Left colon (tissue), 1 donor: Measurements from ENCODE around the genes ATF2 and HOXD13.

DNA sequence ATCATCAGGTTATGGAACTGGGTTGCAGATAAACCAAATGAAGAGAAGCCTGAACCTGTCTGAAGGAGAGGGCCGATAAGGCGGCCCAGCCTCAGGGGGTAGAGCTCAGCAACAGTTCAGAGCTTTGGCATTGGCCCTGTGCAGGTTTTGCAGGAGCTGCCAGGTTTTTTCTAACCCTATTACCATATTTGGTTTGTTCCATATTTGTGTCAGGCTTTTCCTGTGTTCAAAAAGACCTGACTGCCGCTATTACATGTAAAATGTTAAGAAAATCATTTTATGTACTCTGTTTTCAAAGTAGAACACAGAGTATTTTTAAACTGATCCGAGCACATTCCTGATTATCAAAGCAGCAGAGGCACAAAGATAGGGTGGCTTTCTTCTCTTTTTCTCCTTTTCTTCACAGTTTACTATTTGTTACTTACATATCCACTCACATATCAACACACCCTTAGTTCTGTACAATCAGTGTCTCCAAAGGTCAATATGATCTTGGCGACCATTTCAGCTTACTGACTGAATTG is 20.1 kb upstream of the SP3 start:
- PRO-cap = no peak

- PRO-cap = unidirectional peak, minus-strand start at chr2:173998581
These were observed 33.2 kb upstream of the SP3 start for GRCh38 chr2:173998225-173998919.

GRCh38 chr2:174026025-174026869 is 61.1 kb upstream of the SP3 start:
- PRO-cap = no peak

GRCh38 chr2:174222799-174223396 is 25.4 kb downstream of the OLA1 start:
- PRO-cap = no peak

DNA sequence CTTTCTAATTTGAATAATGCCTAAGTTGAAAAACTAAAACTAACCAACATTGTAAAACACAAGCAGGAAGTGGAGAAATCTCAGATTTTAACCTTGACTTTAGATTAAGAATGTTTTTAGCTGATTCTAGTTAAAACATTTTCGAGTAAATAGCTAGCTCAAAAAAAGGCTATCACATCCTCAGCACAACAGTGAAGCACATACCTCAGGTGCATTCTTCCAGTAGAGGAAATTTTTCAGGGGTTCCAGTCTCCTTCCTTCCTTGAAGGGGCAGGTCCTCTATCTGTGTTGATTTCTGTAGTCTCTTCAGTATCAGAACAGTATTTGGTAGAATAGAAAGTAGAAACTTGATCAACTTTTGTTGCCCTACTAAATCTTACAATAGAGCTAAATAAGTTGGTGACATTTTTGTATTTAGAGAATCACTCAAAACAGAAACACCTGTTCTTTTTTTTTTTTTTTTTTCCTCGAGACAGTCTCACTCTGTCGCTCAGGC is 6.7 kb upstream of the GPR155 start:
- PRO-cap = no peak

DNA sequence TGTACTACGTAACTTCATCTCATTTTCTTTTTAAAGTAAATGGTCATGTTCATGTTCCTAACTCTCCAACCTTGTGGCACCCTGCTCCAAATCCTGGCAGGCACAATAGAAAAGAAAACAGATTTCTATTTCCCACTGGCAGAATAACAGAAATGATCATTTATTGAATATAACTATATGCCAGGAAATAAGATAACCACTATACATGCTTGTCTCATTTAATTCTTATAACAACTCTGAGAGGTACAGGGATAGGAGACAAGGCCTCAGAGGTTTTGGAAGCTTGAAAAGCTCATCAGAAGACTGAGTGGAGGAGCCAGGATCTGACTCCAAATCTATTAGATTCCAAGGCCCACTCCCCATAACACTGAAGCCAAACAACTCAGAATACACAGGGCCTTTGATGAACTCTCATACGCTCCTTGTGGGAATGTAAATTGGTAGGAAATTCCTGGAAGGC is 28.1 kb downstream of the WIPF1 start:
- PRO-cap = no peak

- PRO-cap = unidirectional peak, plus-strand start at chr2:174593846; unidirectional peak, plus-strand start at chr2:174594031
These were observed 4.0 kb downstream of the WIPF1 start for GRCh38 chr2:174593305-174594215.

DNA sequence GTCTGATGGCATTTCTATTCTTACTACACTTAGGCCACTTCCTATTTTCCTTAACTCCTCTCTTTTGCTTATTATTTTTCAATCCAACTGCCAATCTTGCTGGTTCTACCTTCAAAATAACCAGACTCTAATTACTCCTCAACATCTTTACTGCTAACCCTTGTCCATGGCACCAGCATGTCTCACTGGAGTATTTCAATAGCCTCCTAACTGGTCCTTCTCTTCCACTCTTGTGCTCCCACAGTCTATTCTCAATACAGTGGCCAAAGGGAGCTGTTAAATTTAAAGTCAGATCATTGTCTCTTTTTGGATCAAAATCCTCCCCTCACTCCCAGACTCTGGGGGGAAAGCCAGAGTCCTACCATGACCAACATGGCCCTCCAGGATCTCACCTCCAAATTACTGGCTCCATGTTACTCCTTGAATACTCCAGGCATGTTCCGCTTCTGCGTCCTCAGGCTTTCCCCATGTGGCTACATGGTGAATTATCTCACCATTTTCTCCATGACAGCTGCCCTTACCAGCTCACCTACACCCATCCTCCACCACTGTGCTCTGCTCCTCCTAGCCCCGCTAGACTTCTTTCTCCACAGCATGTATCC is 29.1 kb upstream of the WIPF1 start:
- PRO-cap = no peak

- PRO-cap = no peak
These were observed 58.0 kb upstream of the WIPF1 start for GRCh38 chr2:174655558-174655970.

DNA sequence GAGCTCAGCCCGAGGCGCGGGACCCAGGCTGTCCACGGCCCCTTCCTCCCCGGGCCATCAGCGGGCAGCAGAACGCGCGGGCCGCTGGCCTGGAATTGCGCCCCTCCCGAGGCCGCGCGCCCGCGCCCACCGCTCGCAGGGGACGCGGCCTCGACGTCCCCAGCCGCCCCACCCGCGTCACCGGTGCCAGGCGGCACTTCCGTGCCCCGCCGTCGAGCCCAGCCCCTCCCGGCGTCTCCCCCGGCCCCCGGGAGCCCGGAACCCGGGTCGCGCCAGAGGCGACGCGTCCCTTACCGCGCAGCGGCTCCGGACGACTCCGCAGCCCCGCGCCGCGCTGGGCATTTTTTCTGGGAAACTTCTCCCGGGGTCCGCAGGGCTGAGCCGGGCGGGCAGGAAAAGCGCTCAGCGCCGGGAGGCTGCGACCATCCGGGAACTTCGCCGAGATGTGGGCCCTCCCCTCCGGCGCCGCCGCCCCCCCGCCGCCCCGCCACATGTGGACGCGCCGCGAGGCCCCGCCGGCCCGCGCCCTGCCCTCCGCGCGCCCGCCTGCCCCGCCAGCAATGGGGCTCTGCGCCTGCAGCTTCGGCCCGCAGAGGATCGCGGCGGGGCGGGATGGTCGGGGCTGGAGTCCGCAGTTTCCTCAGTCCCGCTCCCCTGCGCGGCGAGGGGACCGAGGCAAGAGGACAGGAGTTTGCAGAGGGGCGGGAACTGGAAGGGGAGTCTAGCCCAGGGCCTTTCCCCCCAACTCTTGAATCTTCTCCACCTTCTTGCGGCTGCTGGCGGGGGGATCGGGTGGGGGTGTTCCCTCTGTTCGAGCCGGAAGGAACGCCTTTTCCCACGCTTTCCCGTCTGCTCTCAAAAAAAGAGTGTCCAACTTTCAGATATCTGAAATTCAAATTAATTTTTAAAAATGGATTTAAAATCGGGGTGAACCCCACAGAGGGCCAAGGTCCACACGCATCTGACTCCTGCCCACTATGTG is 81.5 kb downstream of the CHRNA1 start:
- PRO-cap = bidirectional peak, plus-strand start at position 592 of the sequence, minus-strand start at position 434 of the sequence

- PRO-cap = bidirectional peak, plus-strand start at chr2:175168615, minus-strand start at chr2:175168187
These were observed at the start of gene ATF2 for GRCh38 chr2:175168073-175168460. ATF2 (minus strand) TSS chr2:175168203.

GRCh38 chr2:176002591-176003177 is 617 bp upstream of the LNPK start:
- PRO-cap = no peak

GRCh38 chr2:176082199-176082766 is 1.5 kb downstream of the EVX2 start:
- PRO-cap = no peak

DNA sequence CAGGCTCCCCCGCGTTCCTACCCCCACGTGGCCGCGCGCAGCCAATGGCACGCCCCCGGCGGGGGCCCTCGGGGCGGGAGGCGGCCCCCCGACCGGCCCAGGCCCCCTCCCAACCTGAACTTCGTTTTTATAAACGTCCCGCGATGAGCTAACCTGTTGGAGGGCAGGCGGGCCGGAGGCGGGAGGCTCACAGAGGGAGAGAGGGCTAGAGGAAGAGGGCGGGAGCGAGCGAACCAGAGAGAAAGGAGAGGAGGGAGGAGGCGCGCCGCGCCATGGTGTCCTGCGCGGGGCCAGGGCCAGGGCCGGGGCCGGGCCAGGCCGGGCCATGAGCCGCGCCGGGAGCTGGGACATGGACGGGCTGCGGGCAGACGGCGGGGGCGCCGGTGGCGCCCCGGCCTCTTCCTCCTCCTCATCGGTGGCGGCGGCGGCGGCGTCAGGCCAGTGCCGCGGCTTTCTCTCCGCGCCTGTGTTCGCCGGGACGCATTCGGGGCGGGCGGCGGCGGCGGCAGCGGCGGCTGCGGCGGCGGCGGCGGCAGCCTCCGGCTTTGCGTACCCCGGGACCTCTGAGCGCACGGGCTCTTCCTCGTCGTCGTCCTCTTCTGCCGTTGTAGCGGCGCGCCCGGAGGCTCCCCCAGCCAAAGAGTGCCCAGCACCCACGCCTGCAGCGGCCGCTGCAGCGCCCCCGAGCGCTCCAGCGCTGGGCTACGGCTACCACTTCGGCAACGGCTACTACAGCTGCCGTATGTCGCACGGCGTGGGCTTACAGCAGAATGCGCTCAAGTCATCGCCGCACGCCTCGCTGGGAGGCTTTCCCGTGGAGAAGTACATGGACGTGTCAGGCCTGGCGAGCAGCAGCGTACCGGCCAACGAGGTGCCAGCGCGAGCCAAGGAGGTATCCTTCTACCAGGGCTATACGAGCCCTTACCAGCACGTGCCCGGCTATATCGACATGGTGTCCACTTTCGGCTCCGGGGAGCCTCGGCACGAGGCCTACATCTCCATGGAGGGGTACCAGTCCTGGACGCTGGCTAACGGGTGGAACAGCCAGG is at the start of gene HOXD13:
TSS of gene HOXD13 (plus strand) at position 156 of the 1,049 bp plus-strand sequence.
- PRO-cap = unidirectional peak, plus-strand start at position 159 of the sequence; unidirectional peak, plus-strand start at position 236 of the sequence; unidirectional peak, minus-strand start at position 601 of the sequence

GRCh38 chr2:176107485-176107984 is 455 bp downstream of the HOXD11 start:
- PRO-cap = no peak

- PRO-cap = no peak
These were observed 2.6 kb upstream of the HOXD8 start for GRCh38 chr2:176126891-176127404.

DNA sequence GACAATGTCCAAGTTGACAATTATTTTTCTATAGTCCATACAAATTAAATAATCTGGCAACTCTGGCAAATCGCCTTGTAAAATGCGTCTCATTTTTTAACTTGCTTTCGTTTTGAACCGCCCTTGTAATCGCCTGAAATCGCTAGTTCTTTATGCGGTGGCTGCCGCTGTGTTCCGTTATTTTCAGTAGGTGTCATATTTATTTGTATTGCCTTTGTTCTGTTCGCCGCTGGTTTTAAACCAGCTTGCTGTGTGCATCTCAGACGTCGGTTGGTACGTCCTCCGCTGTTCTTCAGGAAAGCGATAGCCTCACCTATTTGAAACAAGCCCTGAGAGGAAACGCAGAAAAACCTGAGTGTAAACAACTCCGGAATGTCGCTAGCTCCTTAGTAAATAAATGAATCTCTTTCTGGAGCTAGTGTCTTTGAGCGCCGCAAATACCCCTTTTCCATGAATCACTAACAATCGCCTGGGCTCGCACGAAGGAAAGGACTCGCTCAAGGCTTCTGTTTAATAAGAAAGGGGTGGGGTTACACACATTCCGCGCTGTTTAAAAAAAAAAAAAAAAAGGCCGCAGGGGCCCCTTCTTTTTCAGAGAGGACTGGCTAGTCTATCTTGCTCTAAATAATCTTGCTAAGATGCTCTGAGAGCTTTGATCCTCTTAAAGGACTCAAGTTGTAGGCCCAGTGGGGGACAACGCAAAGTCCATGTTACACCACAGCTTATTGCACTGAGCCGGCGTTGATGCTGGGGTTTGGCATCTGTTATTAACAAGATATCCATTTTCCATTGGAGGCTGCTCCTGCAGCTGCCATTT is 3.0 kb downstream of the HOXD8 start:
- PRO-cap = unidirectional peak, minus-strand start at position 460 of the sequence

DNA sequence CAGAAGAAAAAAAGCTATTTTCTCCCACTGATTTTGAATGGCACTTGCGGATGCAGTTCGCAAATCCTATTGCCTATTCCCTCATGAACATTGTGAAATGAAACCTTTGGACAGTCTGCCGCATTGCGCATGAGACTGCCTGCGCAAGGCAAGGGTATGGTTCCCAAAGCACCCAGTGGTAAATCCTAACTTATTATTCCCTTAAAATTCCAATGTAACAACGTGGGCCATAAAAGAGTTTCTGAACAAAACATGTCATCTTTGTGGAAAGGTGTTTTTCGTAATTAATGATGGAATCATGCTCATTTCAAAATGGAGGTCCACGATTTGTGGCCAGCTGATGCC is 8.4 kb downstream of the HOXD8 start:
- PRO-cap = no peak

DNA sequence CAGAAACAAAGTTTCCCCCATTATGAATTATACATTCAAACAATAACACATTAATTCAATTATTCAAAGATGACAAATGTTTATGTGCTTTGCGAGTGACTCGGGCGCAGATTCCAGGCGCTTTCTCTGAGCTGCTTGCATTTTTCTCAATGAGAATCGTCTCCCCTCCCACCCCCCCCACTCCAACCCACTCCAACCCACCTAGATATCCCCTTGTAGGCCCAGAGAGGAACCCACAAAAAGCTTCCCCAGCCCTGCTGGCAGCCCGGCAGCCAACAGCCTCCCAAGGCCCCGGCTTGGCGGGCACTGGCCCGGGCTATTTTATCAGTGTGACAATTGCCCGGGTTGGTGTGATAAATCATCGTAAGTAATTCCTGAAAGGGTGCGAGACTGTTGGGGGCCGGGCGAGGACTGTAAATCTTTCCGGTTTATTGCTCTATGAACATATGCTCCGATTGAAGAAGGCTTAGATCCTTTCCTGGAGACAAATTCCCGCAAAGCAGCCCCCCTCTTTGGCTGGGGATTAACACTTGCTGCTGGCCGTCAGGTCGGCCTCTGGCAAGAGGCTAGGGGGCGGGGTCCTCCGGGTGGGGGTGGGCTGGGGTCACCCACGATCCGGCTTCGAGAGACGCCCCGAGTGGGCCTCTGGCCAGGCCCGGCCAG is 1.7 kb downstream of the HOXD3 start:
- PRO-cap = unidirectional peak, minus-strand start at position 298 of the sequence

DNA sequence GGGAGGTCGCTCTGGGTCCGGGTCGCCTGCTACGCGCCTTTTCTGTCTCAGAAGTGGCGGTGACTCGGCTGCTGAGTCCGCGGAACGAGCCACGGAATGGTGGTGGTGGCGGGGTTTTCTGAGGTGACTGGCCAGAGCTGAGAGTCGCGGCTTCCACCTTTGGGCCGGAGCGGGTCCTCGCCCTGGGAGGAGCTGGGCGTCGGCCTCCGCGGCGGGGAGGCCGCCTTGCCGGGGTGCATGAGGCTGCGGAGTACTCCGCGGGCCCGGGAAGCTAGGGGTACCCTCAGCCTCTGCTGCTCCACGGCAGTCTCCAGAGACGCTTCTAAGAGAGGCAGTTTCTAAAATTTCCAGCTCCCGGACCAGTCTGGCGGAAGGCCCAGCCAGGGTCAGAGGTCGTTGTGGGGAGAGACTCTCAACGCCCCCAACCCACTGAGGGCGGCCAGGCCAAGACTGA is 2.9 kb downstream of the HOXD3 start:
- PRO-cap = no peak